Calu3 (cell line): Measurements from ENCODE around the gene METTL8.

DNA sequence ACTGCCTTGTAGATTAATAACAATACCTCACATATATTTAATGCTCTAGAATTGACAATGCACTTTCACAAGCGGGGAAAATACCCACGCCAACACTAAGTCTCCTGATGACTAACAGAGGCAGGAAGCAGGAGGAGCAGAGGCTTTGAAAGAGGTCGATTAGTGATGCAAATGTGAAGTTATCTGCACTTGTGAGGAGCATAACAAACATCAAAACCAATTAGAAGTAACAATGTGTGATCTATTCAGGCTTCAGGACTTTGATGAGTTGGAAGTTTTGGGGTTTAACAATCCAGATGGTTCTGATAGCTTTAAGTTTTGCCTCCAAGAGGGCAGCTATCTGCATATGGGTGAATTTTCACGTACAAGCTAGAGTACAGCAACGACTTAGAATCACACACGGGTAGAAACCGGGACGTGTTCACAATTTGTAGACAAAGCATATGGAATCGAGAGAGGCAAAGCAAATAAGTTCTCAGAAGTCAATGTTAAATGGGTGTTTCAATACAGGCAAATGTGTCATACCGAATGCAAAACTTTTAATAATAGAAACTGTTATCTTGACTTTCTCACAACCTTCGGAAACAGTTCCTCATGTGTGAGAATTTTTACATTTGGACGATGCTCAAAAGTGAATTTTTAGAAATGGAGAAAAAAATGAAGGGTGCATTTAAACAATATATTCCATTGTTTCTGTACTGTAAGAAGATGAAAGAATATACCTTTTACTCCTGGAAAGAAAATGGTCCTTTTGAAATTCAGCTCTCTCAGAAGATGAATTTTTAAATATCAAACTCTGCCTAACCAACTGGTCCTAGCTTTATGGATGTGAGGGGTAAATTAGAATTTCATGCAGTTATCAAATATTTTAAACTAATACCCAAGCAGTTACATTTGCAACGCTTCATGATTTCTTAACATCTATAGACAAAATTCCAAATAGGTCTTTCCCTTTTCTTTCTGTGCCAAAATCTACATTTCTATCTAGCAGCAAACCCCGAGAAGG, 114.3 kb downstream of the METTL8 start:
- PRO-cap, result no peak

DNA sequence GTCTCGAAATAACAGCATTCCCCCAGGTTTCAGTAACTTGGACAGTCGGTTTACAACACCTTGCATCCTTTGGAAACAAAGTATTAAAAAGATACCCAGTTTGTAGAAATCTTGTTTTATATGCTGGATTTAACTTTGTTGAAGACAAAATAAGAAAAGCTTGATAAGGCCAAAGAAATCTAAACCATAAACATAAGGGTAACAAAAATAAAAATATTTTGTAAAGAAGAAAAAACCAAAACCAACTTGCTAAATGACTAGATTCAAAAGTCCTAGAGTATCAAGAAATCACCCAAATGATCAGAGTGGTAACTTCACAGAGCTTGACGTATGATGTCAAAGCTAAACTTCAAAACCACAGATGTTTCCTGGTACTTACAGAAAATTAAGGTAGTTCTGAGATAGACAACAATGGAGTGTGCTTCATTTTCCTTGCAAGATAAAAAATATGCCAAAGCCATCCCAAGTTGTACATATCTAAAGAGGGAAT, 107.7 kb downstream of the METTL8 start:
- PRO-cap, result no peak

GRCh38 chr2:171415885-171416568, 17.8 kb downstream of the METTL8 start:
- PRO-cap, result no peak

GRCh38 chr2:171433631-171434400, at the start of gene METTL8:
Gene METTL8 (minus strand): TSS chr2:171433990.
- PRO-cap, result bidirectional peak, plus-strand start at chr2:171434264, minus-strand start at chr2:171434020

- PRO-cap, result bidirectional peak, plus-strand start at chr2:171554151, minus-strand start at chr2:171553990
These were observed 31.5 kb downstream of the CYBRD1 start for GRCh38 chr2:171553622-171554339.

- PRO-cap, result no peak
These were observed 32.9 kb downstream of the CYBRD1 start for GRCh38 chr2:171555133-171555539.

DNA sequence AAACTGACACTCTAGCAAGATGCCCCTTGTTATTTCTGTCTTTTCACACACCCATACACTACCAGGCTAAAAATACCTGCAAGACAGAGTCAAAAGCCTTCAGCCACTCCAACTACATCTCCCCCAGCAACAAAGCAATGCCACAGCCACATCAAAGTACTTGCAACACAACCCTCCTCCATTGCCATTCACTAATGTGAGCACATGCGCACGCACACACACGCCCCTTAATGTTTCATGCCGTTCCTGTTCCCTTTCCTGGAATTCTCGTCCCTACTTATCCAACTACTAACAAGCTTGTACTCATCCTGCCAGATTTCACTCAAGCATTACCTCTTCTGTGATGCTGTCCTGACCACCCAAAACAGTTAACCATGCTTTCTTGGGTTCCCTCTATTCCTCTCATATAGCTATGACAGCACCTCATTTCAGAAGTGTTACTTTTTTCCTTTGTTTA, 29.6 kb downstream of the SLC25A12 start:
- PRO-cap, result no peak

DNA sequence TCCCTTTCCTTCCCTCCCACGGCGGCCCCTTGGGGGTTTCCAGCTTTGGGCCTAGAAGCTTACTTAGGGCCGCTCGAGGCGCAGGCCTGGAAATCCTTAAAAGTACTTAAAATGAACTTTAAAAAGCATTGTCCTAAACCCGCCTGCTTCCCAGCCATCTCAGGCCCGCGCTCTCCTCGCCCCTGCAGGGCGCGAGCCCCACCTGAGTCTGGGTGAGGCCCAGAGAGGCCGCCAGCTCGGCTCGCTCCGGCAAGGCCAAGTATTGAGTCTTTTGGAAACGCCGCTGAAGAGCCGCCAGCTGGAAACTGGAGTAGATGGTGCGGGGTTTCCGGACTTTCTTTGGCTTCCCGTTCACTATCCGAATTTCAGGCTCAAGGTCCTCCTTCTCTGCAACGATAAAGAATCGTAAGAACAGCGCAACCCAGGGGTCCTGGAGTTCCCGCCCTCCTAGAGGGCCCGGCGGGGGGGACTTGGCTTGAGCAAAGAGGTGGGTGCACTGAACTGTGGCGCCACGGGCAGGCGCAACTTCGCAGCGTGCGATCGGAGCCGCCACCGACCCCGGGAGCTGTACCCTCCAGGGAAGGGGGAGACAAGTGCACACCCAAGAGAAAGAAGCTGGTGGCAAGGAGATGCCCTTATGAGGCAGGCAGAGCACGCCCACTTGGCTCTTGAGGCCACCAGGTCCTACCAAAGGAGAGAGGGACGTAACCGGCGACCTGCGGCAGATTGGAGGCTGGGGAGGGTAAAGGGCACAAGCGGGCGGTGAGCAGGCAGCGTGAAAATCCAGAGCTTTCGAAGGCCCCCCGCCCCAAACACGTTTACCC, 1.2 kb downstream of the DLX2 start:
- PRO-cap, result no peak

DNA sequence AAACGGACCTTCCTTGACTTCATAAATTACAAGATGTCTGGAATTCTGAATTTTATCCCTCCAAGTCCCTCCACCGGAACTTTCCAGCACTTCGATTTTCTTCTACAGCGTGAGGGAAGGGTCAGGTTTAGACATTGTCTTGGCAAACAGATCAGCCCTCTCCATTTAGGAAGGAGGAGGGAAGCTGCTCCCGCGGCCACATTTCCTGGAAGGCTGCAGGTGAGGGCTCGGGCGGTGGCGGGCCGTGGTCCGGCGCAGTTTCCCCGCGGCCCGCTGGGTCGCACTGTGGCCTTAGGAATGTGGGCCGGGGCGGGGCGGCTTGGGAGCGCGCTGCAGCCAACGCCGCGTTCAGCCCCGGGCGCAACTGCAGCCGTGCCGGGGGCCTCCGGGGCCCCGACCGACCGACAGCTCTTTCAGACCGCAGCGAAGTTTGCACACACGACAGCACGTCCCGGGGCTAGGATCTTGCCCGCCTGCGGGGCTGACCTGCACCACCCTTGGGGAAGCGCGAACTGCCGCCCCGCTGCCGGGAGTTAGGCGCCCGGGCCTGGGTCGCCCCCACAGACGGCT, 69.7 kb upstream of the DLX2 start:
- PRO-cap, result bidirectional peak, plus-strand start at position 378 of the sequence, minus-strand start at position 285 of the sequence

DNA sequence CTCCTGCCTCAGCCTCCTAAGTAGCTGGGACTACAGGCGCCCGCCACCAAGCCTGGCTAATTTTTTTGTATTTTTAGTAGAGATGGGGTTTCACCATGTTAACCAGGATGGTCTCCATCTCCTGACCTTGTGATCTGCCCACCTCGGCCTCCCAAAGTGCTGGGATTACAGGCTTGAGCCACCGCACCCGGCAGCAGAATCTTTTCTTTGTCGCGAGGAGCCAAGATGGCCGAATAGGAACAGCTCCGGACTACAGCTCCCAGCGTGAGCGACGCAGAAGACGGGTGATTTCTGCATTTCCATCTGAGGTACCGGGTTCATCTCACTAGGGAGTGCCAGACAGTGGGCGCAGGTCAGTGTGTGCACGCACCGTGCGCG, 112.3 kb upstream of the ITGA6 start:
- PRO-cap, result no peak

GRCh38 chr2:172329691-172330760, 97.4 kb upstream of the ITGA6 start:
- PRO-cap, result no peak

DNA sequence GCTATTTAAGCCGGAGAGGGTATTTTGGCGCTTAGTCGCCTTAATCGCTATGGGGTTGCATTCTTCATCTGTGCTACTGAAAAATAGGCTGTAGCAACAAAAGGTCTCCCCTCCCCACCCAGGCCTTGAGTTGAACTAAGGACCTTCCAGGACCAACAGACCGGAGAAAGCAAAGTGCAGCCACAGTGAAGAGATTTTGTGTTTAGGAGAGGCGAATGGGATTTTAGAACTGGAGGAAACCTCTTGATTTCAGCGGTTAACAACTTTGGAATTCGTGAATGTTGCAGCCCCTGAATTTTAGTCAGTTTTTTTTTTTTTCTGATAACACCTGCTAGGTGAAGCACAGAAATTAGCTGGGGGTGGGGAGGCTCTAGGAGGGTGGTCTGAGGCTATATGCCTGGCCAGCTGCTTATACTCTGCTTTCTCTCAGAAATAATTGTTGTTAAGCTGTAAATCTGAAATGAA, 1.5 kb downstream of the ITGA6 start:
- PRO-cap, result no peak

DNA sequence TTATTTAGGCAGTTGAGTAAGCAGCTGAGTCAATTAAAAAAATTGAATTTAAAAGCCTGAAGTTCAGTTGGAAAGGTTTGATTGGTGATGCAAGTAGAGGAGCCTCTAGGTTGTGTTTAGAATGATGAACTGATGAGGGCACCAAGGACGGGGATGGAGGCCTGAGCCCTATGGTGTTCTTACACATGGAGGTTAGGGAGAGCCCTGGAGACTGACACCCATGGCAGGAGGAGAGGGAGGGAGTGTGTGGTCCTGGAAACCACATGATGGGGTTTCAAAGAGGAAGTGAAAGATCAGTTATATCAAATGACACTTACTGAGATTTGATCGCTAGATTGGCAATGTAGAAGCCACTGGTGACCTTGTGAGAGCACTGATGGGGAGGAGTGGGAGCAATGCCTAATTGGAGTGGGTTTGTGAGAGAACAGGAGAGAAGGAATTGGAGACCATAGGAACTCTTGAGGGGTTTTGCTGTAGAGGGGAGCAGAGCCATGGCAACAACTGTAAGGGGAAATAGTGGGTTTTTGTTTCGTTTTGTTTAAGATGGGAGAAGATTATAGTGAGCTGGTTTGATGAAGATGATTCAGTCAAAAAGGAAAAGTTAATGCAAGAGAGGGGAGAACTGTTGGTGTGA, 10.3 kb downstream of the ITGA6 start:
- PRO-cap, result no peak

- PRO-cap, result no peak
These were observed 63.6 kb downstream of the ITGA6 start for GRCh38 chr2:172490754-172491542.

- PRO-cap, result no peak
These were observed 45.7 kb upstream of the PDK1 start for GRCh38 chr2:172510128-172510660.

GRCh38 chr2:172726015-172726704, 9.5 kb upstream of the RAPGEF4 start:
- PRO-cap, result no peak

DNA sequence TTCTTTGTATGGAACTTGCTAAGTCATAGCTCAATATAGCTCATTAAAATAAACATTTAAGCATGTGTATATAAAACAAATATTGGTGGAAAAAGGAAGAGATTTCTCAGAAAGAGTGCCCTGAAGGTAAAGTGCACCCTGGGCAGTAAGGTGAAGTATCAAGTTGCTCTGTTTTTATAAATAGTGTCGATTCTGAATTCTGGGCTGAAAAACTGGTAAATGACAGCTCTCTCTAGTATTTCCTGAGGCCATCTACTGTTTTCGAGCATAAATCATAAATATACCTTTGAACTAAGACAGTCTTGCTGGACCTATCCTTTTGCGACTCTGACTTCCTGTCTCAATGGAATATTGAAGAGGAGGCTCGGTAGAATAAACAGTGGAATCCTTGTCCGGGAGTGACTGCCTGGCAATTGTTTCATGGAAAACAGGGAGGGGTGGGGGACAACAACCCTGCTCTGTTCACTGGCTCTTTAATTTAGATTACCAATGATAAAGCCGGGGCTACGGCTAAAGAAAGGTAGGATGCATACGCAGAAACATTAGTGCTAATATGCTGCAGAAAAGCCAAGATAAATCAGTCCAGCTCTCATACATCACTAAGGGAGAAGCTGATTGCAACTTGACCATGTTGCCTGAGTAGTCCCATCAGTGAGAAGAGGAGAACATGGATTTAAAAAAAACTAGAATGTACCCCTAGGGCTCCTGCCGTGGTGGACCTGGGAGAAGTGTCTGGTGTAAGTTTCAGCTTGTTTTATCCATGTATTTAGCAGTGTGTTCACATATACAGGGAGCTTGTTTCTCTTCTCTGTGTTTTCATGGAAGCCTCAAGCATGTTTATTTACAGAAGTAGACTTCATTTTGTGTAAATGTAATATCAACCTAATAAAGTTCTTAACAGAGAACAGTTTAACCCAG, 124.2 kb downstream of the RAPGEF4 start:
- PRO-cap, result no peak

- PRO-cap, result no peak
These were observed 114.7 kb upstream of the MAP3K20 start for GRCh38 chr2:172960938-172961371.

DNA sequence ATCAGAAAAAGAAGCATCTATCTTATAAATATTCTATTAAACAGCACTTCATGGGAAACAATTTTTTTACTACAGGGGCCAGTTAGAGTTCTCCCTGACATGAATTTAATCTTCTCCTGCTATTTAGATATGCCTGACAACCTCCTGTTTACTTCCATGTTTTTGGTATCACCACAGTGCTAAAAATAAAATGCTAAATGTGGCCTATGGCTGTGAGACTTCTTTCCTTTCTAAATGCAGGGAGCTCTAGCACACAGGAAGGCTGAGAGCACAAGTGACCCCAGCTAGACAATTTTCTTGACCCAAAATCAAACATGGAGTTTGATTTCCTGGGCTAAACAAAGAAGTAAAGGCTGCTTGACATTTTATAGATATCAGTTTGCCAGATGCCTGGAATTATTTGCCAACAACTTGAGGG, 47.9 kb upstream of the MAP3K20 start:
- PRO-cap, result no peak

GRCh38 chr2:173048722-173049195, 26.9 kb upstream of the MAP3K20 start:
- PRO-cap, result bidirectional peak, plus-strand start at chr2:173049072, minus-strand start at chr2:173048981